ENCODE measurements around a stretch of chr10.

DNA sequence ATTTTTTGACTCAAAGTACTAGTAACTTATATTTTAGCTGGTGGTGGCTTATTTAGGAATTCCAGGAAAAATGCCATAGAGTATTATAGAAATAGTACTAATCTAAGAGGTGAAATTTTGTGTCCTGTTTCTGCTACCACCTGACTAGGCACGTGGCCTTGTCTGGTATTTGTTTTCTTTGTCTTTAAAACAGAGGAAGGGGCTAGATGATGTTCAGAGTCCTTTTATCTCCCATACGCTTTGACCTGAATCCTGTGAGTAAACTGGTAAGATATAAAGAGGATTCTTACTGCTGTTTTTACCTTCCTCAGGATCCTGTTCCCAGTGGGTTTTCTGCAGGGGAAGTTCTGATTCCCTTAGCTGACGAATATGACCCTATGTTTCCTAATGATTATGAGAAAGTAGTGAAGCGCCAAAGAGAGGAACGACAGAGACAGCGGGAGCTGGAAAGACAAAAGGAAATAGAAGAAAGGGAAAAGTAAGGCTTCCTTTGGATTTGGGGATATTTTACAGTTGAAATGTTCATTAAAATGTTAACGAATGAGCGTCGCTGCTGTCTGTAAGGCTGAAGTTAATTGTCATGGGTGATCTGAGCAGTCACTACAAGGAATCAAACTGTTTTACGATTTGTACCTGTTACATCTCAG is 15.9 kb downstream of the RBM17 start:
- PRO-cap = no peak

DNA sequence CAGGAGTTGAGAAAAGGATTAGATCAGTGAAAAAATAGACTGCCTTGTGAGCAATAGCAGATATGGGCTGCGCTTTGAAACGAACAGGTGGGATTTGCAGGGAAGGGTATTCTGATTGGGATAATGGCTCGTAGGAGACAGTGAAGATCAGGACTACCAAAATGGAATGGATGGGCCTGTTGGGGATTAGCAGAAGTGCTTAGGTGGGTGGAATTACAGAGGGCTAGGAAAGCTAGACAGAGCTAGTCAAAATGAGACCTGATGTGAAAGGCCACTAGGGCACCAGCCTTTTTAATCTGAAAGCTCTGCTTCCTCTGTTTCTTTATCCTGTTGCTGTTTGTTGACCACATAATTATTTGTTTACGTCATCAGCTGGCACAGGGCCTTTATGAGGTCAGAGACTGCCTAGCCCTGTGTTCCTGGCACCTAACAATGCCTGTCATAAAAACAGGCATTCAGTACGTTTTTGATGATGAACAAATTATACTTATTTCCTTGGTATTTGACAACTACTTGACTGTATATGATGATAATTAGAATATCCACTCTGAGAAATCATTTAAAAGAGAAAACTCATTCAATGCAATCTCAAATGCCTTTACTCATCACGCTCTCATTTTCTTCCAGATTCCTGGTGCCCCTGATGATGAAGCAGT is 25.9 kb downstream of the RBM17 start:
- PRO-cap = no peak

DNA sequence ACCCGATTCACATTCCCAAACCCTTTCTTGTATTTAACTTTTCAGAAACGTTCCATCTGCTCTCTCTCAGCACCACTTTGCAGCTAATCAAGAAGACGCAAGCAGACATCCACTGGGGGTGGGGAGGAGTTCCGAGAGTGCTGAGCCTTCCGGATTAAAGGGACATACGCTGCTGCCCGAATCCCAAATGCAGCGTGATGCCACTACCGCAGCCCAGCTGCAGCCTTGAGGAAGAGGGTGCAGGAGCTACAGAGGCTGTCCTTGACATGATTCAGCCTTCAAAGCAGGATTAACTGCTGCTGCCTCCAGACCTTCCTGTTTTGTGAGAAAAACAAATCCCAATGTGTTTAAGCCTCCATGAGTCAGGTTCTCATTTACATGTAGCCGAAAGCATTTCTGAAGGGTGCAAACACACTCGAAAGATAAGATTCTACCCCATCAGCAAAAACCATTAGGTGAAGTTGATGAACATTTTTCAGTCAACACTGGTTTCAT is 40.0 kb downstream of the RBM17 start:
- PRO-cap = no peak

DNA sequence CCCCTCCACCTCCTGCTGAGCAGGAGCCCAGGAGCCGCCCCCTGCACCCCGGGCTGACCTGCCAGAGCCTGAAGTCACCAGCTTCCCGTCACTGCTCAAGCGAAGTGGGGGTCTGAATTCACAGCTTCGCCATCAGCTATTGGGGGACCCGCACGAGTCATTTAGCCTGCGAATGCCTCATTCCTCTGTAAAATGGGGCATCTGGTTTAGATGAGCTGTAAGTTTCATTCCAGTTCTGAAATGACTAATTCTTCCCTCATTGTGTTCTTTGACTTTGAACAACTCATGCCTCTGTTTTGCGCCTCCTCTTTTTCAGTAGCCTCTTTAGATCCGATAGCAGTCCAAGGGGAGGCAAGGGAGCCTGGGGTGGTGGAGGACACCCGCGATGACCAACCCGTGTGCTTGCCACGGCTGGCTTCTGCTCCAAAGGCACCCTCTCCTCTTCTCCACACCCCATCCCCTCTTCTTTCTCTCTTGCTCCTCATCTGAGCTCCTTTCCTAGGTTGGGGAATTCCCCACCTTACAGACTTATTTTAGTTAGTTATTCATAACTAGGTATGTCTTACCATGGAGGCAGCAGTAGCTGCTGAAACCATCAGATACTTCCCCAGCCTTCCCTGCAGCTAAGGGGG is 47.5 kb downstream of the RBM17 start:
- PRO-cap = no peak

- PRO-cap = no peak
These were observed 51.5 kb upstream of the PFKFB3 start for GRCh38 chr10:6150814-6152145.

DNA sequence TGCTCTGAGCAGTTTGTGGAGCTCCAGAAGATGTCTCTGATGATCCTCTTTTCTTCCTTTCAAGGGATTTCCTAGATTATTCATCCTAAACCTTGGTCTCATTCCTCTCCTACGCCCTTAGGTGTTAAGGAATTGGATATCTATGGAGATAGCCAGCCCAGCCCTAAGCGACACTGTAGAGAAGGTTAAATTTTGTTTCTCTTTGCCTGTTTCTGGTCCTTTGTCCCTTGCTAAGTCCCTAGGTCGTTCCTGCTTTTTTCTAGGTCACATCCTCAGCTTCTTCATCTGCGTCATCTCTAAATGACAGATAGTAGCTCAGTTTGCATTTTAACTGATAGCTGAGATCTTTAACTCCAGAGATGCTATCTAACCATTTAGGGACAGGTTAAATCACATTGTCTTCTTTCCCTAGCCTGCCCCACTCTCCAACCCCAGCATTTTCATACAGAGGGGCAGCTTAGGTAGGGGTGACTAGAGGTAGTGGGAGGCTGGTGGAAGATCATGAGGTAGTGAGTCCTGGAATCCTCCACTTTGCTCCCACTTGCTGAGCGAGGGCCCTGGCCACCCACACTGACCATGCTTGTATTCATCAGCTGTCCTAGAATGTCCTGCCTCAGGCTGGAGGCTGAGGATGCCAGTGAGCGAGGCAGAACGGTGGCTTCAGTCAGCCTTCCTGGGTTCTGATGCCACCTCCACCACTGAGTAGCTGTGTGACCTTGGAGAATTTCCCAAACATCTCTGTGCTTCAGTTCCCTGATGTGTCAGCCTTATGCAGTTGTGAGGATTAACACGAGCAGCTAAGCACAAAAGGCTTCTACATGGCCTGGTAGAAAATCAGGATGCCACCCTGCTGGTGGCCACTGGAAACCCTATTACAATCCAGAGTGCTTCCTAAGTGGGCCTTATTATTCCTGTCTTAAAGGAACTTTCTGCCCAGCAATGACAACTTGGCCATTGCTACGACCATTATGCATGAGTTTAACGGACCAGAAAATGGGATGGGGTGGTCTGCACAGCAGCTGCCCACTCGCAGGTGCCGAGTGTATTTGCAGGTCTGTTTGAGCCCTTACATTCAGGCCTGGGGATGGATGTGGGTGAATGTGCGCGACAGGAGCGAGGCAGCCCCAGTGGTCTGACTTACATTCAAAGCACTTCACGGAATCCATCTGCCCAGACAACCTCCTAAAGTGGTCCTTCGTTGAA is 34.6 kb upstream of the PFKFB3 start:
- PRO-cap = no peak

GRCh38 chr10:6170320-6170930 is 32.3 kb upstream of the PFKFB3 start:
- PRO-cap = no peak

DNA sequence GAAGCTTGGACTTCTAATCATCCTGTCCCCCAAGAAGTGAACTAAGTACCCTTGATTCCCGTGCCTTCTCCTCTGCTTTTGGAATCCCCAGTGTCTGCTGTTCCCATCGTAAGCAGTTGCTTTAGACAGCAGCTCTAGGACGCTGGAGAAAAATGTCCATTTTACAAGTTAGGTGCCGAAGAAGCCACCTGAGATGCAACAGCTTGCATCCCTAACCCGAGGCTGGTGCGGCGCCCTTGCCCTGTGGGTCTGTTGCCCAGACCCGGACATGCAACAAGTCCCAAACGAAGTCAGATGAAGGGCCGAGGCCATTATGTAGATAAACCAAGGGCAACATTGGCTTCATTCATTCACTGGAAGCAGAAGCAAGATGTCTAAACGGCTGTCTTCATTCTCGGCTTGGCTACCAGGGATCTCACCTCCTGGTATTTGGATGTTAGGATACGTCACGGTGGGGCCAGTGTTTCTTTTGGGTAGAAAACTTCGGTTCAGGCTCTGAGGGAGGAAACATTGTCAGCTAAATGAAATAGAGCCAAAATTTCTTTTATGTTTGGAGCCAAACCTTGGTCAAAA is 44.1 kb downstream of the PFKFB3 start:
- PRO-cap = no peak

- PRO-cap = no peak
These were observed 51.5 kb downstream of the PFKFB3 start for GRCh38 chr10:6254288-6254487.

DNA sequence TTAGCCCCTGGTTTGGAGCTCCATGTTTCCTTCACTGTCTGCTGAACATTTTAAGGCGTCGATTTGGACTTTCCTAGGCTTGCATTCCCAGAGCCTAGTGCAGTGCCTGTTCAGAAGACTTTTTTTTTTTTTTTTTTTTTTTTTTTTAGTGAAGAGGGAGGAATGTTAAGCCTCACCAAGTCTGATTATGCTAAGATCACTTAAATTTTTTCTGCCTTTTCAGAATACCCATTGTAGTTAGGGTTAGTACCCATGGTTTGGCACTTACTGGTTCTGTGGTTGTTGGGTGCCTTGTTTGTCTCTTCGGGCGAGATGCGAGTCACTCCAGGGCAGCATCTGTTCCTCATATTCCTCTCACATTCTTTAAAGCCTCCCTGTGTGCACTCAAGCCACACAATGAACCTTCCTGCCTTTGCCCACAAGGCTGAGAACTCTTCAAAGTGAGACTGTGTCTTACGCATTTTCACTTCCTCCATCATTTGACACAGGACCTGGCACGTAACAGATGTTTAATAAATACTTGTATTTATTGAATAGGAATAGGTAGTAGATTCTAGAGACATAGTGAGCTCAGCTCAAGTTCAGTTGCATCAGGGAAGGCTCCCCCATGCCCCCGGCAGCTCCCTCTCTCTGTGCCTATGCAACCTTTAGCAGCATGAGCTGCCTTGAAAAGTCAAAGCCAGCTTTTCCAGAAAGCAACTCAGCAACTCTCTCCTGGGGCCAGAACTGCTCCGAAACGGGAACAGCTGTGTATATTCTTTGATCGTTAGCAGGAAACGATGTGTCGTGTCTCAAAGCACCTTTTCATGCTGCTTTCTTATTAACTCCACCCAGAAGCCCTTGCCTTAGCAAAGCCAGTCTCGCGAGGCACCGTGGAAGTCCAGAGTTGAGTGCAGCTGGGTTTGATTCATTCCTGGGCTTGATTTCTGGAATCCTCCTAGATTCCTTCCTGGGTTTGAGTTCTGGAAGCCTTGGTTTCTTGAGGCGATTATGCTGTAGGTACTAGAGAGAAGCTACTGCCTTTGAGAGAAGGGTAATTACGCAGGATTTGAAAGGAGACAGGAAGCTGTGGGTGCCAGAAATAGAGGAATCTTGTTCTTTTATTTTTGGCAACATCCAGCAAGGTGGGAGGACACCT is 97.5 kb downstream of the PFKFB3 start:
- PRO-cap = no peak

DNA sequence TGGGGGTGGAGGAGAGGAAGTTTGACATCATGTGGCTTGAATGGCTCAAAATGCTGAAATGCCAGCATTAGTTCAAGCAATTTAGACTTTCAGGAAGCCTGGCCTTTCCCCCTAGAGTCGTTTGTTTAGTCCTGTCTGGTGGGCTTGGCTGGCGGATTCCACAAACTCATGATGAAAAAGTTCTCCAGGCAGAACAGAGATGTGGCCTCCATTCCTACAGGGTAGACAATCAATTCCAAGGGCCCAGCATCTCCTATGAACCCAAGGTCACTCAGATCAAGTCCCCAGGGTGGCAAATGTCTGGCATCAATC is 180.5 kb downstream of the PRKCQ start:
- PRO-cap = no peak

DNA sequence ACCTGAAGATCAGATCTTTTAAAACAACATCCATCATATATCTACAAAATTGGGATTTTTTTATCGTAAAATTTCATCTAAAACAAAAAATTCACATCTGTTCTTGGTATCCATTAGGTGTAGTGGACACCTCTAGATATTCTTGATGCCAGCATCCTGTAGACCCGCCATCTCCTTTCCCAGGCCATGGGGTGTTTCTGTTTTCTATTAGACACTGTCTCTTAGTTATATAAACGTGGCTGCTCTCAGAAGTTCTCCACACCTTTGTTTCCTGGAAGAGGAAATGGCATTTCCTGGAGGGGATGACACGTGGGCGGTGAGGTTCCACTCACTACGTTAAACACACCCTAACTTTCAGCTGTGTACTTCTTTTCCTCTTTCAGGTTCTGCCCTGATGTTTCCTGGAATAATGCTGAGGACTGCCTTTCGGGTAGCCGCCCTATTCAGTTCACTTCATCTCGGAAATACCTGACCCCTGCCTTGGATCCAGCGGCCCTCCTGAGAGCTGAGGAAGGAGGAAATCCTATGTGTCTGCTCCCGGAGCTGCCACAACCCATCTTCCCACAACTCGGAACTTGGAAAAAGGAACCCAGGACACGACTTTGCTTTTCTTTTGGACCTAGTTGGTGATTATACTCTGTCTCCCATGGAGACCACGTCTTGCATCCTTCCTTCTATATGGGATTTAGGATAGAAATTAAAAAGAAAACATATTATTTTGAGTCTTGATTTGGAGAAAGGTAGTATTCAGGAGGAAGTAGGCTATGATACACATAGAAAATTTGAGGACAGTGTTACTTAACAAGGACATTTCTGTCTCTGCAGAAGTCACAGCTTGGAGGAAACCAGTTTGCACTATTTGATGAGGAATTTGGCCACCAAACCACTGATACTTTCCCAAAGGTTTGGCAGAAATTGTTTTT is 3.5 kb upstream of the PRKCQ start:
- PRO-cap = no peak

GRCh38 chr10:6597374-6598002 is 17.4 kb upstream of the PRKCQ start:
- PRO-cap = no peak

DNA sequence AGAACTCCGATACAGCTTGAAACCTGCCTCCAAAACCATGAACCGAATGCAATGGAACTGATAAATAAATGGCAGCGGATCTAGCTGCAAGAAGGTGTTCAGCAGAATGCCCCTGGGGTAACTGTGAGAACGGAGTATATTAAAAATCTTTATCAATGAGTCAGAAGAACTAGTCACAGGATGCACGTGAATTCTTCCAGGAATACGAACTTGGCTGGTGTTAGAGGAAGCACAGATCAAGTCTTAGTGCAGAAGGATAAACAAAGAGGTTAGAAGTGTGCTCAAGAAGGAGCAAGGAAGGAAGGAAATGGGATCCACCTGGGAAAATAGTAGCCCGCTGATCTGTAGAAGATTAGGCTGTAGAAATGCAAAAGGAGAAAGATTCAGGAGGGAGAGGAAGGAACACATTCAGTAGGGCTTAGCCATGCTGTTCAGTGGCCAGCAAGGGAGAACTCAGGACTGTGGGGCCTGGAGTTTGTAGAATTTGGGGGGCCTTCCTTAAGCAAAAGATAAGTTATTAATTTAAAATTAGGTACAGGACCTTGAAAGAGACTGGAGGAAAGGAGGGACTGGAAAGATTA is 142.2 kb upstream of the PRKCQ start:
- PRO-cap = no peak

DNA sequence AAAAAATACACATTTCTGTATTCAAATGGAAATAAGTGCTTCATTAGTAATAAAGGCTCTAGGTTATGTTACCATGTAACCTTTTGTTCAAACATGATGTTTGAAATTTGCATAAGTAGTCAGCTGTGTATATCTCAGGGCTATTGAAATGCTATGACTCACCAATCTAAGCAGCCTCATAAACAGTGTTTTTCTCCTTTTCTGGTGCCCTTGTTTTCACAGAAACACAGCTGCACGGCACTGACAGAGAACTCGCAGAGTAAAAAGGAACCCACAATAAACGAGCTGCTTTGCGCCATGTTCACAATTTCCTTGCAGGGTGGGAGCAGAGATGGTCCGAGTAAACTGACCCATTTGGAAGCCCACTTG is 176.0 kb upstream of the PRKCQ start:
- PRO-cap = no peak

GRCh38 chr10:7349888-7350576 is 60.8 kb downstream of the SFMBT2 start:
- PRO-cap = no peak

DNA sequence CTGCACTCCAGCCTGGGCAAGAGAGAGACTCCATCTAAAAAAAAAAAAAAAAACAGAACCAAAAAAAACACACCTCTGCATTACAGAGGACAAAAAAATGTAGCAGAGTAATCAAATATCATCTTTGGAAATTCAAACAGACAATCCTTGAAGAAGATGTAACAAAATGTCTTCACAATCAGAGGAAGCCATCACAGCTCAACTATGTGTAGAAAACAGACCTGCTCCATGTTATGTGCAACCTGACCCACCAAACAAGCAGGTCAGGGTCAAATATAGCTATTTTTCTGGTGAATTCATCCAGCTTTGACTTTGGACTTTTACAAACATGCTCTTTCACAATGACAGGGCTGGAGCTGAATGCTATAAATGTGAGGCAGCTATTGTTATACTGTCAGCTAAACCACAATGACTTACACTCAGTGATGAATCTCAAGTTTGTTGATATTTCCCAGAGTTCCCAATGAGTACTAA is 2.7 kb upstream of the ITIH2 start:
- PRO-cap = no peak

- PRO-cap = no peak
These were observed 19.5 kb downstream of the GATA3 start for GRCh38 chr10:8073719-8074721.

DNA sequence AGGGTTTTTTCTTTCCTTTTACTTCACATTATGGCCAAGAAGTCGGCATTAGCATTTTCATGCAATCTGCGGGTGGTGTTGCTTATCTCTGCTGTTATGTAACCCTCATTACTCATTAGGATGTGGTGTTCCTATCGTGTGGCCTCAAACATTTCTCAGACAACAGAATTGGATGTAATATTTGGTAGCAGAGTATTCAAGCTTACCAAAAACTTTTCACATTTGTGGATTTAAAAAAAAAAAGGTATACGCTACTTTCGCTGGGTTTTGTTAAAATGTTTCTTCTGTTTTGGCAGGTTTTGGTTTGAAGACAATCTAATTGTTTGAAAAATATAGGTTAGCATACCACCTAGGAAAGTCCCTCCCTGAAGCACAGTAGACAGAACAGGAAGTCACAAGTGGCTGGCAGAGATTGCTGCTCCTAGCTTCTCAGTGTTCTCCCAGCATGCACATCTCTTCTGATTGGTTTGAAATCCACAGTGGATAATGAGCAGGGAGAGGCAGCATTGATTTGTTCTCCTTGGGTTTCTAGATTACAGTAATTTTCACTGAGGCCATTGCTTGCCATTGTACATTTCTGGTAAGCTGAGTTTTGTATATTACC is 128.8 kb downstream of the GATA3 start:
- PRO-cap = no peak

DNA sequence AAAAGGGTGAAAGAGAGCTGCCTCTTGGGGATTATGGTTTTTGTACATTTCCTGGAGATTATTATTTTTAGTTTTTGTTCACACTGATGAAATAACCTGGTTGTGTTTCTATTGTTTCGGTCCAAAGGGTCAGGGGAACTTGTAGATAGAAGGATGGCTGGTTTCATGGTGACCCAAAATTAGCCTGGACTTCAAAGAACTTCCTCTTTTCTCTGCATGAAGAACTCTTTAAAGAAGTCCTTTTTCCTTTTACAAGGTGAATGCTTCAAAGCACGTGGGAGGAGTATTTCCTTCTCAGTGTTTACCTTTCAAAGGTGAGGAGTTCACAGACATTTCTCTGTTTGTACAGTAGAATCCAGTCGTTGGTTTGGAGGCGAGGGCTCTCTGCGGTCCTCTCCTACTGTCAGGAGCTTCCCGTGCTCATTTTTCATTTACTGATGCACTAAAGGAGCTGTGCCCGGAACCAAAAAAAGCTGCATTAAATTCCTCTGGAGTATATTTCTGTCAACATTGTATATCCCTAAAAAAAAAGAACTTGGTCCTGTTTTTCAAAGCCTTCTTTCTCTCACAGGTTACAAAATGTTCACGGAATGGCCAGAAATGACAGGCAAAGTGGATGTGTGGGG is 561.7 kb downstream of the GATA3 start:
- PRO-cap = no peak

All from left ventricle myocardium (tissue), 1 donor.